Osteoblast (primary cell): ENCODE data around the genes PLA2G4B and CAPN3.

- CAGE, long polyA plus RNA, result no peak
- RRBS, result no CpG with 5 or more reads among the region's 7 CpGs
These were observed 16.9 kb downstream of the MAPKBP1 start for GRCh38 chr15:41790877-41791795.

DNA sequence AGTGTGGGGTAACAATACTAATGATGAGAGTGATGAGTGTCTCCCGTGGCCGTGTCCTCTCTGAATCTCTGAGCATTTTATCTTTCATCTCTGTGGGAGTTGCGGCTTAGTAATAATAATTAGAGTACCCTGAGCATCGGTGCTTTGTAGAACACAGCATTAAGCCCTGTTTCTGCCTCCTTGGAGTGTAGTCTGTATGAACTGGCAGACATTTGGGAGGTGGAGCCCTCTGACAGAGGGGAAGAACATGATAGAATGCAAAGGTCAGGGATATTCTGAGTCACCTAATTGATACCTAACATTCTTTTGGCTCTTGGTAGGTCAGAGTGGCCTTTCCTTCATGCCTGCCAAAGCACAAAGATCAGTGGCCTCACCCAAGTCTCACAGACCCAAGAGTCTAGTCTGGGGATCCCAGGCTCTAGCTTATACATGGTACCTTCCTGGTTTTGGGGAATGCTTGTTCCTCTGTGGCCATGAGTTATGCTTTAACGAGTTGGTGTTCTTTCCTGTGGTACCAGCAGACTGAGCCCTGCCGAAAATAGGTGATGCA, 24.9 kb downstream of the MAPKBP1 start:
- CAGE, long polyA plus RNA, result no peak
- RRBS, result no CpG with 5 or more reads among the region's 6 CpGs

- CAGE, long polyA plus RNA, result no peak
- RRBS, result no CpG with 5 or more reads among the region's 8 CpGs
These were observed at the start of gene PLA2G4B for GRCh38 chr15:41838288-41839094. Gene PLA2G4B, plus strand, starts transcription at chr15:41838847.

- CAGE, long polyA plus RNA, result no peak
- RRBS, result 20% methylated on average over 10 of the region's 80 CpGs
These were observed 12.1 kb downstream of the SPTBN5 start for GRCh38 chr15:41881401-41882483.

DNA sequence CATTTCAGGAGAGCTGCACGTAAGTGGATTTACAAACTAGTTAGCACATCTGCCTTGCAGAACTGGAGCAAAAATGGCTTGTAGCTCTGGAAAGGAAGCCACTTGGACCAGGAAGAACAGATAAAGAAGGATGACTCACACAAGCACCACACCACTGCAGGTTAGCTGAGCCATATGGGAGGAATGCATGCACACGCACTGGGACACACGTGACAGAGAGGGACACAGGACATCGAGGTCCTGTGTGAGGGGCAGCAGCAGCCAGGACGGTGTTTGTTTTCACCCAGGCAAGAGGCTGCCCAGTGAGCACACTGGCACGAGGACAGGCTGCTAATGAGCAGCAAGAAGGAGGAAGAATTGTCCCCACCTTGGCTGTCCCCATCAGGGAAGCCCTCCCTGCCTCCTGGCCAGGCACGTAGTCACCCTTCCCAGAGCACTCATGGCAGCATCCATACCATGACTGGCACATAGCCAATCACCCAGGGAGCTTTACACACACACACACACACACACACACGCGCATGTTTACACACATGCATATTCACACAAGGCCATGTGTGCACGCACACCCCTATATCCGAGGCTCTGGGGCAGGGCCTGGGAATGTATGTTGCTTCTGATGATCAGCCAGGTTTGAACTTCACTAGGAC, 24.0 kb upstream of the SPTBN5 start:
- CAGE, long polyA plus RNA, result no peak
- RRBS, result no CpG with 5 or more reads among the region's 11 CpGs

GRCh38 chr15:41944916-41945727, 27.2 kb downstream of the EHD4 start:
- CAGE, long polyA plus RNA, result no peak
- RRBS, result no CpG with 5 or more reads among the region's 18 CpGs

- CAGE, long polyA plus RNA, result no peak
- RRBS, result no CpG with 5 or more reads among the region's 5 CpGs
These were observed 2.4 kb downstream of the EHD4 start for GRCh38 chr15:41969543-41970704.

DNA sequence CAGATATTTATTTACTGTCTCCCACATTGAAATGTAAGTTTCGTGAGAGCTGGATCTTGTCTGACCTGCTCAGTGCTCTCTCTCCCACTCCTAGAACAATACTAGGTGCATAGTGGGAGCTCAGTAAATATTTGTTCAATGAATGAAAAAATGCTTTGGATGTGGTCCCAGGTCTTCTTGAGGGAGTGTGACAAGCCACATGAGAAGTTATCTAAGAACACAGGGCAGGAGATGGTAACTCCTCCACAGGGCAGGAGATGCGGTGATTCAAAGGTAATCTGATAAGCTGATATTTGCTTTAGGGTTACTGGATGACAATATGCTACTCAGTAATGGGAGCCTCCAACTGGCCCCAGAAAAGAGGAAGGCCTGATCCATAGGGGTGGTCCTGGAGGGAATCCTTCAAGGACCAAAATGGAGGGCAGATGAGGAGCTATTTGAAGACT, 25.8 kb upstream of the PLA2G4E start:
- CAGE, long polyA plus RNA, result no peak
- RRBS, result no CpG with 5 or more reads among the region's 2 CpGs

GRCh38 chr15:42141845-42142259, 14.6 kb downstream of the PLA2G4F start:
- CAGE, long polyA plus RNA, result no peak
- RRBS, result no CpG with 5 or more reads among the region's 11 CpGs

- CAGE, long polyA plus RNA, result no peak
- RRBS, result no CpG with 5 or more reads among the region's 4 CpGs
These were observed 1.5 kb upstream of the GANC start for GRCh38 chr15:42271452-42271885.

DNA sequence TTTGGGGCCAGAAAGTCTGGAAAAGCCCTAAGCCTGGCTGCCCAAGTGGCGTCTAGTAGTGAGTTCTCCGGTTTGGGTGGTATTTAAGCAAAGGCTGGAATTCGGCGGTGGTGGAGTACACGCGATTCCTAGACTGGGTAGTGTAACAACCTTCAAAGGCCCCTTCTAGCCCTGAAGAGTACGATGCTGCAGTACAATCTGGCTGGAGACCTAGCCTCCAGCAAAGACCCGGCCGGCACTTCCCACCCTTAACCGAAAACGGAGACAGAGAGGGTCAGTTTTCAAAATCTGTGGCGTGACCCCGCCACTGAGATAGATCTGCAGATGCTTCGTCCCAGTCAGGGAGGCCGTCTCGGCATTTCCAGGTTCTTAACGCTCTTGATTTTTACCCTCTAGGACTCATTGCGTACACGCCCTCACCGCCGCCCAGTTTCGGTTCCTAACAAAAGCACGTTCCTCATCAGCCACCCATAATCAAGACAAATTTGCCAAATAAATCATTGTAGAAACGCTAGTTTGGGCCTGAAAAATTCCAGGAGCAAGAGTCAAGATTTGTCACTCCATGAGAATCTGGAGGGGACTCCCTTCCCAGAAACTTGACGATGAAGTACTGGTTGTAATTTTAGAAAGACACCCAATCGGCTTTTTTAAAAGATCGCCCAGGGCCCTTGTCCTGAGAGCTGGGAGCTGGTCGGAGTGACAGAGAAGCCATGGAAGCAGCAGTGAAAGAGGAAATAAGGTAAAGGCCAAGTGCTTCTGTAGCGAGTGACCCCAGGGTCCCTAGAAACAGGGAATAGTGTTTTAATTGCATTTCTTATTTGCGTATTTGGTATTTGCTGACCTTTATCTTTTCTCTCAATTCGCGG, 772 bp upstream of the TMEM87A start:
- CAGE, long polyA plus RNA, result no peak
- RRBS, result no CpG with 5 or more reads among the region's 32 CpGs

GRCh38 chr15:42275995-42276443, 2.8 kb upstream of the TMEM87A start:
- CAGE, long polyA plus RNA, result no peak
- RRBS, result no CpG with 5 or more reads among the region's 3 CpGs

GRCh38 chr15:42359209-42359671, at the start of gene CAPN3:
Gene CAPN3, plus strand, starts transcription at chr15:42359501.
- CAGE, long polyA plus RNA, result no peak
- RRBS, result no CpG with 5 or more reads among the region's 2 CpGs

- CAGE, long polyA plus RNA, result no peak
- RRBS, result no CpG with 5 or more reads among the region's 8 CpGs
These were observed 51.4 kb downstream of the CAPN3 start for GRCh38 chr15:42410700-42411063.

DNA sequence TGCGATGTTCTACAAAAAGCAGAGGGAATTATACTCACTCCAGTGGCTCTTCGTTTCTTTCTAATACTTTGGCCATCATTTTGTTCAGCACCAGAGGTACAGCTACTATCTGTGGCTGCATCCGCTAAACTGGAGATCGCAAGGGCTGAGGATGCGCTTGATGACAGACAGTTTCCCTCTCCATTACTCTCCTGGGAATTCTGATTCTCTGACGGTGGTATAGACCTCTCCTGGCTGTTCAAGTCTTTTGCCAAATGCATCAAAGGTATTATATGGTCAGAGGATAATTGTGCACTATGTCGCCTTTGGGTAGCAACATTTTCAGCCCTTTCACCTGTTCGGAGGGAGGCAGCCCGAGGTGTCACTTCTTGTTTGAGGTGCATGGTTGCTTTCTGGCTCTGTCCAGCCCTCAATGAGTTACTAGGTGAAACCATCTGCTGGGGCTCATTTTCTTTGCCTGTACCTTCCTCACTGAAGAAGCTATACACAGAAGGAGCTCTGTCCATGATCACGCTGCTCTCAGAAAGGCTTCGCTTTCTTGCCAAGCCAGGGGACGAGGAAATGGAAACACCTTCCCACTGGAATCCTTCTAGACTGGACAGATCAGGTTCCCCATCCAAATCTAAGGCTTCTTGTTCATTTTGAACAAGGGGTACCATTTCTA, 42.8 kb downstream of the ZNF106 start:
- CAGE, long polyA plus RNA, result no peak
- RRBS, result no CpG with 5 or more reads among the region's 12 CpGs

DNA sequence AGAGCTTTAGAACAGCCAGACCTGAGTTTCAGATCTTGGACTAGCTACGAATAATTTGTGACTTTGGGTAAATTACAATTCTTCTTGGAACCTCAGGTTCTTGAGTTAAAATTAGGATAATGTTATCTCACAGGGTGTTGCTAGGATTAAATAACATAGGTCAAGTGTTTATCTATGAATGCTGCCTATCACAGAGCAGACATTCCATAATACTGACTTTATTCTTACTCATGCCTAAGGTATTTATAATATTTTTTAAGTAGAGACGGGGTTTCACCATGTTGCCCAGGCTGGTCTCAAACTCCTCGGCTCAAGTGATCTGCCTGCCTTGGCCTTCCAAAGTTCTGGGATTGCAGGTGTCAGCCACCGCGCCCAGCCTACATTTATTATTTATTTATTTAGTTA, 565 bp upstream of the ZNF106 start:
- CAGE, long polyA plus RNA, result no peak
- RRBS, result no CpG with 5 or more reads among the region's 5 CpGs

DNA sequence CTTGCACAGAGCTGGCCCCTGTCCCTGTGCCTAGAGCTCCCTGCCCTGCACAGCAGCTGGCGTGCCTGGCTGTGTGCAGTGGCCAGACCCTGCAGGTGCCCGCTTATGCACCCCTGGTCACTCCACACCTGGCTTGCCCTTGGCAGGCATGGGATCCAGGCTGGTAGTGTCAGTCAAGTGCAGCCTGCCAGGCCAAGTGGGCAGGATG, 88.6 kb upstream of the TTBK2 start:
- CAGE, long polyA plus RNA, result no peak
- RRBS, result no CpG with 5 or more reads among the region's 2 CpGs

DNA sequence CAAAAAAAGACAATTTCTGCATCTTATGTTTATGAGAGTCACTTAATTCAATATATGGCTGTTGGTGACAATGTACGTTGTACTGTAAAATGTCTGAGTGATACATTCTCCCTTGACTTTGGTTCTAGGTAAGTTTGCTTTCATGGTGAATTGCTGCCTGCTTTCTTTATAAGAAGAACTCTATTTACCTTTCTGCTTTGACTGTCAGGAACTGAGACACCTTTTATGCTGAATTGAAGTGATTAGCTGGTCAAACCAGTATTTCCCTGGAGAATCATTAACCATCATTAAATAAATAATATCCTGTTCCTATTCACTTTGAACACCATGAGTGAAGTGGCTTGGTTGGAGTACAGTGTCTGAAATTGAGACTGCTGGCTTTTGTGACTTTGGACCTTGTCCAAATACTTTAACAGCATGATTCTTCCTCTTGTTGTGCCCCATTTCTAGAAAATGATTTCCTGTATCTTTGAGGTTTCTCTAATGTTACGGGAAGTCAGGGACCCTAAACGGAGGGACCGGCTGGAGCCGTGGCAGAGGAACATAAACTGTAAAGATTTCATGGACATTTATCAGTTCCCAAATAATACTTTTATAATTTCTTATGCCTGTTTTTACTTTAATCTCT, 5.6 kb upstream of the TMEM62 start:
- CAGE, long polyA plus RNA, result no peak
- RRBS, result no CpG with 5 or more reads among the region's 5 CpGs

GRCh38 chr15:43132903-43133284, 492 bp upstream of the TMEM62 start:
- CAGE, long polyA plus RNA, result no peak
- RRBS, result 18% methylated on average over 3 of the region's 14 CpGs

DNA sequence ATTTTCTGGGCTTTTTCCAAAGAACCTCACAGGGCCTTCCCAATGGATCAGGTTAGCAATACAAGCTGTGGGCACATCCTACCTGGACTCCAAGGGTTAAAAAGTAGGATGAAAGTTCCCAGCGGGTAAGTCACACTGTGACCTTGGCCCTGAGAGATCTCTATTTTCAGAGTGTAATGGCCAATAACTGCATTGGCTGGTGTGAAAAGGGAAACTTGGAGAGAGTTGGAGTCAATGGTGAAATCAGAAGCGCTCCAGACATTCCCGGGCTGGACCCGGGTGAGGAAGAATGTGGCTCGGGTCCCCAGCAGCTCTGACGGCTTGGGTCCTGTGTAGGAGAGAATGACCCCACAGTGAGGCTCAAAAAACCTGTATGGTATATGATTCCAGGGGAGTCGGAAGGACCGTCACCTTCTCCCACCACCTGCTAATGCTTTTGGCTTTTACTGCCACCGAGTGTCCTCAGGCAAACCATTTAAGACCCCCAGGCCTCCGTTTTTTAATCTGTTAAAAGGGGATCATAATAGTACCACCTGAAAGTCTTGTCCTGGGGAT, 9.4 kb downstream of the TGM7 start:
- CAGE, long polyA plus RNA, result no peak
- RRBS, result no CpG with 5 or more reads among the region's 10 CpGs